BJ (cell line): ENCODE measurements around a stretch of chr3.

DNA sequence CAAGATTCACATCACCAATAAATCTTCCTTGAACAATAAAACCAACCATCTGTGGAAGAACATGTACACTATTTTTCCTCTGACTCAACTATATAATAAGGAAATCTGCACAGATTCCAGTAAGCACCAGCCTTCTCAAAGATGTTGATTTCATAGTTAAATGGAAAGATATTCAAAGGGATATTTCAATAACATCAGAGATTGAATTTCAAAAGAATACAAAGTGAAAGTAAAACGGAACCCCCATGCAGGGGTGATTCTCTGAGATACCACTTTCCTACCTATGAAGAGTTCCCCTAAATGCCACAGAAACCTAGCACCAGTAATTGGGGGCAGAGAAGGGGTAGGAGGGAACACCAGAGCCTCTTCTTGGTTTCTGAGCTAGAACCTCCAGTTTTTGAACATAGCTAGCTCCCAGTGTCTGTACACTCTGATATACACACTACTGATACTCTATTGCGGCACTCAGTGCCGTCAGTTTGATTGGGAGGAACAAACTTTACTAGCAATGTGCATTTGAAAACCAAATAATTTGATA is 77.0 kb upstream of the LMOD3 start:
- CAGE, long polyA plus RNA = no peak
- RRBS = no CpG with 5 or more reads among the region's 3 CpGs

GRCh38 chr3:69237559-69237865 is 115.1 kb upstream of the LMOD3 start:
- CAGE, long polyA plus RNA = no peak
- RRBS = no CpG with 5 or more reads among the region's 6 CpGs

- CAGE, long polyA plus RNA = no peak
- RRBS = no CpG with 5 or more reads among the region's 7 CpGs
Observed at GRCh38 chr3:69289852-69290488, 95.9 kb downstream of the FRMD4B start.

DNA sequence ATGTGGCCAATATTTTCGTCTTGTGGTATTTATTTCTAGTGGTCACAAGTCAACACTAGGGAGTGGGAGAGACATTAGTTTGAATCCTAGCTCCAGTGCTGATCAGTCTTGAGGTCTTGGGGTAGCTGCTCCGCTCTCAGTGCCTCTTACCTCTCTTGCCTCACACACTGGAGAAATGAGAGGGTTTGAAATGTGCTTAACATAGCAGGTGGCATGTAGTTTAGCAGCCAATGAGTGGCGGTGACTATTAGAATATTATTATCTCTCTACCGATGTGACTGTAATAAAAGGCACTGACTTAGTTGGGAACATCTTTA is 92.7 kb downstream of the FRMD4B start:
- CAGE, long polyA plus RNA = no peak
- RRBS = no CpG with 5 or more reads among the region's 4 CpGs

- CAGE, long polyA plus RNA = no peak
- RRBS = no CpG with 5 or more reads among the region's 5 CpGs
Observed at GRCh38 chr3:69359511-69359951, 26.4 kb downstream of the FRMD4B start.

DNA sequence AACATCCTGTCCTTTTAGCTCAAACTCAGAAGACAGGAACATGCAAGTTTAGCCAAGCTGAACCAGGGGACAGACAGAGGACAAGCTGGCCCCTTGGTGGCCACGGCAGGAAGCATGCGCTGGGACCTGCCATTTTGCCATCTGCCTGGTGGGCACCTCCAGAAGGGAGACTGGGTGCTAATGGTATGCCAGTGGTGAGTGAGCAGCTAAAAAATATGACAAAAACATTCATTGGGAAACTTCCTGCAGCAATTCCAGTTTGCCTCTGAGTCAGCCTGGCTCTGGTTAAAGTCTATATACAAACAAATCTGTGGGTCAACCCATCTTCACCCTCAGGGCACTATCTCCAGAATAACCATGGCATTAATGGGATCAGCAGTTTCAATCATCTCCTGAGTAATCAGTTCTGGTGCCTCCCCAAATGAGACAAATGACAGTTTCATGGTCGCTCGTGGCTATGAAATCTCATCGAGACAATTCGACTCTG is 21.6 kb downstream of the FRMD4B start:
- CAGE, long polyA plus RNA = no peak
- RRBS = no CpG with 5 or more reads among the region's 6 CpGs

DNA sequence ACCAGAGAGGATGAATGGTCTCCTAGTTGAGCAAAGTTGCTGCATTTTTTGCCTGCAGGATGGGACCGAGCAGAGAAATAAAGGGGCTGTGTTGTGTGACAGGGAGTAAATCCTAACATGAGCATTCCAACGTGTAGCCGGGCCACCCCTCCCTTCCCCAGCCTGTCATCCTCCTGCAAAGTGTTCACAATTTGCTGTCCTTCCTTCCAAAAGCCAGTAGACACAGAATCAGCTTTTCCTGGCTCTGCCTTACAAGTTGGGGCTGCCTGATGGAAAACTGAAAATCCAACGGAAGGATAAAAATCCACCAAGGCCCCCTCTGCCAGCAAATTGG is 819 bp downstream of the FRMD4B start:
- CAGE, long polyA plus RNA = no peak
- RRBS = no CpG with 5 or more reads among the region's 4 CpGs

GRCh38 chr3:69737970-69738843 is 1.1 kb upstream of the MITF start:
- CAGE, long polyA plus RNA = no peak
- RRBS = no CpG with 5 or more reads among the region's 8 CpGs

DNA sequence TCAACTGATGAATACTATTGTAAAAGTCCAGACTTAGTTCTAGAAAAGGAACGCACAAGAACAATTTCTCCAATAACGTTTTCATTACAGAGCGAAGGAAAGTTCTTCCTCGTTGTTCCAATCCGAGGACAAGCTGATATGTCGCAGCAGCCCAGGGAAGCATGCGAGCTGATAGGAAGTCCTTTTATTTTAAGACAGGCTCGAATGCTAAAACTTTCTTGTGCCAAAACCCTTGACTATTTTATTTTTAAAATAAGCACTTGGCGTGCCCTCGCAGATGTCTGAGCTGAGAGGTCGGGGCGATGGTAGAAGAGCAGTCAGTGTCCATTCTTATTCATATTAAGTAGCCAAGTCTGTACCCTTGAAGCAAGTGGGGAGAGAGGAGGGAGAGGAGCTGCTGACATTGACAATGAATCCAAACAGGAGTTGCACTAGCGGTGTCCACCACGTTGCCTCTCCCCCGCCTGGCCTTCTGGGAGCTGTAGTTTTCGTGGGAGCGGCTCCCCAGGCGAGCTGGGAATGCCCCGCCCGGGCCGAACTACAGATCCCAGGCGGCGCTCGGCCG is 338 bp upstream of the MITF start:
- CAGE, long polyA plus RNA = no peak
- RRBS = 1% methylated on average over 6 of the region's 25 CpGs

- CAGE, long polyA plus RNA = no peak
- RRBS = no CpG with 5 or more reads among the region's 4 CpGs
Observed at GRCh38 chr3:69746064-69746539, 6.8 kb downstream of the MITF start.

DNA sequence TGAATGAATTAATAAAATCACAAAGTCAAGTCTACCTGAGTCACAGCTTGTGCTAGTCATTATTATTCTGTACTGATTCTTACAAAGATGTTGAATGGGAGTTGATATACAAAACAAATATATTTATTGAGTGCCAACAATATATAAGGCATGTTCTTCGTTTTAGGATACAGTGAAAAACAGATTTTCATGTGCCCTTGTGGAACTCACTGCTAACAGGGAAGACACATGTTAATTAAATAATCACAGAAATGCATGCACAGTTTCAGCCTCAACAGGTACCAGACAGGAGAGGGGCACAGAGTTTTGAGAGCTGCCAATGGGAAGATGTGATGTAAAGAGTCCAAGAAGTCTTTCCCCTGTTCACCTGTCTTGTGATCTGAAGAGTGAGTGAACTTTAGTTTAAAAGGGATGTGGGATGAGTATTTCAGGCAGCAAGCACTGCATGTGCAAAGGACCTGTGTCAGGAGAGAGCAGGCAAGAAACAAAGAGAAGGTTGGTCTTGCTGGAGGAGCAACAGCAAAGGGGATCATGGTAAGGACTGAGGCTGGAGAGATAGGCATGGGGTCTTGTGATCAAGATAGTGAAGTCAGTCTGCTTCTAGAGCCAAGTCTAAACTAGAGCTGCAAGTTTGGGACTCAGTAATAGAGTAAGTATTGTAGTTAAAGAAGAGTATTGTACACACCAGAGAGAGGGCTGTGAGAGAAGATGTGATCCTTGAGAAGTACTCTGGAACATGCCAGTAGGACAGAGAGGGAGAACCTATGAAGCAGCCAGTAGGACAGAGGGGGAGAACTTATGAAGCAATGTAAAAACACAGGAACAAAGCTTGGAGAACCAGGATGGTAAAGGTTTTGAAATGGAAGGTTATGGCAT is 158.8 kb downstream of the MITF start:
- CAGE, long polyA plus RNA = no peak
- RRBS = no CpG with 5 or more reads among the region's 1 CpG

GRCh38 chr3:69936442-69936954 is 197.2 kb downstream of the MITF start:
- CAGE, long polyA plus RNA = no peak
- RRBS = no CpG with 5 or more reads among the region's 6 CpGs

DNA sequence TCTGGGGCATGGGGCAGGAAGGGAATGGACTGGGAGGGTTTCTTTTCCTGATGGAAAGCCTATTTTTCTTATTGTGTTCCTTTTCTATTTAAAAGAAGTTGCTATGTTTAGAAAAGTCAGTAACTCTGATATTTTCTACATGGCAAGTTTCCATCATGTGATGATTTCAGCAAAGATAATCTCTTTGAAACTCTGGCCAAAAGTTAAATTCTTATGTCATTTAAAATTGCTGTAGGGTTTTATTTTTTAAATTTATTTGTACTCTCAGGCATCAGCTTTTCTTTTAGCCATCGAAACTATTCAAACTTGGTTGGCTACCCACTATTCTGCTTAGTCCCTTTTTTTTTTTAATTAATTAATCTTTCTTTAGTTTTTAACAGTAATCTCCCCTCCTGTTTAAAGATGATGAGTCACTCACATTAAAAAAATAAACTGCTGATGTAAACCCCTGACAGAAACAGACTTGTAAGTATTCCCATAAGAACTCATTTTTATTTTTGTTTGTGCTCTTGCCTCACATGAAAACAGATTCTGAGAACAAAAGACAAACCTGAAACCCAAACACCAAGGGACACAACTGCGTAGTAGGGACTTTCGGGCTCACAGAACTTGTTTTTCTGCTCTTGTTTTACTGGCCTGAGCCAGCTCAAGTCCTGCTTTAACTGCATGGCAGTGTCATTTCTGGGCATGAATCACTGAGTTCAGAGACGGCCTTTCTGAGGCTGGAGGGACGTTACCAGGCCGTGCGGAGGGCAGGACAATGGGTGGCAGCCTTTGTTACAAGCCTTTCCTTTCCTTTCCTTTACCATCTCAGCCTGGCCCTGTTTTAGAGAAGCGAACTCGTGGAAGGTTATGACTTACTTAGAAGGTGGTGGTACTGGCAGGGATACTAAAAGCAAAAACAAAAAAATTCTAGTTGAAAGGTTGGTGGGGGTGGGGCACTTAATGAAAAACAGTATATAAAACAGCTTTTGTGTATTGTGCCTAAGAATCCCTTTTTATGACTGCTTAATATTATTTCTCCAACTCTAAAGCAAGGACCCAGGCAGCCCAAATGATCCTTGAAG is 600.8 kb downstream of the FOXP1 start:
- CAGE, long polyA plus RNA = no peak
- RRBS = no CpG with 5 or more reads among the region's 9 CpGs

GRCh38 chr3:70984161-70984980 is 599.2 kb downstream of the FOXP1 start:
- CAGE, long polyA plus RNA = no peak
- RRBS = no CpG with 5 or more reads among the region's 12 CpGs

DNA sequence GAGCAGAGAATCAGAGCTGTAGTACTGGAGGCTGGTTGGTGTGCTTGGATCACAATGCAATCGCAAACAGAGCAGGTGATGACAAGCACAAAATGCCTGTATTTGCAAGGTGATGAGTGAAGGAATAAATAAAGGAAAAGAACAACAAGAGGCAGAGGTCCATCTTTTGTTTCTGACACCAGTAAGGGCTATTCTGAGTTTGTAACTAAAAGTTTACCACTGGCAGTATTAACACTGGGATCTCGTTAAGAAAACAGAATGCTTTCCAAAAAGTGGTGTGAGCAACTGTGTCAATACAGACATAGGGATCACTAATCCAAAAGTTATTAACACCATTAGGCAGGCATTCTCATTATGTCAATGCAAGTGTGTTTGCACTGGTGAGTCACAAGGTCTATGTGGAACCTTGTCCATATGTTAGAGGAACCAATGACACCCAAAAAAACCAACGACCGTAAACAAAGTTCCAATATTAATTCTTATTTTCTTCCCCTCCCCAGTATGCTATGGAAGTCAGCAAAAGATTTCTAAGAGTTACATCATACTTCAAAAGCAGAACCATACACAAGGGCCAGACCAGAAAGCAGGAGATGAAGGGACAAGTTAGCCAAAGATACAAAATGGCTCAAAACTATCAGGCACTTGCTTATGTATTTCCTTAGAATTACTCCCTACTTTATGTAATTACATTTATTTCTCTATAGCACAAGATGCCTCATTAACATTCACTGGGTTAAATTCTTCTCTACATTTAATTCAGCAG is 556.5 kb downstream of the FOXP1 start:
- CAGE, long polyA plus RNA = no peak
- RRBS = no CpG with 5 or more reads among the region's 4 CpGs

- CAGE, long polyA plus RNA = no peak
- RRBS = no CpG with 5 or more reads among the region's 6 CpGs
Observed at GRCh38 chr3:71039116-71039707, 544.3 kb downstream of the FOXP1 start.

DNA sequence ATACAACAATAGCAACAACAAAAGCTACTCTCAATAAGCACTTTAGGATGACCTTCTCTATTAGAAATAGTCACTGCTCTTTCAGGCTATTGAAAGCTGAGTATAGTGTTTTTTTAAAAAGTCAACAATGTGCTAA is 517.9 kb downstream of the FOXP1 start:
- CAGE, long polyA plus RNA = no peak

- CAGE, long polyA plus RNA = no peak
- RRBS = no CpG with 5 or more reads among the region's 4 CpGs
Observed at GRCh38 chr3:71066690-71067491, 516.6 kb downstream of the FOXP1 start.

- CAGE, long polyA plus RNA = no peak
- RRBS = no CpG with 5 or more reads among the region's 3 CpGs
Observed at GRCh38 chr3:71069866-71070254, 513.7 kb downstream of the FOXP1 start.

- CAGE, long polyA plus RNA = no peak
- RRBS = no CpG with 5 or more reads among the region's 8 CpGs
Observed at GRCh38 chr3:71078681-71079395, 504.7 kb downstream of the FOXP1 start.